Measurements from ENCODE around the genes SCAPER, TSPAN3, PEAK1 and HMG20A.

- PRO-cap, result bidirectional peak, plus-strand start at chr15:76905522, minus-strand start at chr15:76905306
Observed at GRCh38 chr15:76905078-76905709, at the start of gene SCAPER. Gene SCAPER (minus strand): TSS chr15:76905340.

GRCh38 chr15:76996391-76997542 lies 1.8 kb downstream of the PSTPIP1 start:
- PRO-cap, result no peak

- PRO-cap, result no peak
Observed at GRCh38 chr15:77027957-77028710, 33.2 kb downstream of the PSTPIP1 start.

- PRO-cap, result no peak
Observed at GRCh38 chr15:77057689-77058429, 13.1 kb downstream of the TSPAN3 start.

- PRO-cap, result no peak
Observed at GRCh38 chr15:77067138-77067795, 3.6 kb downstream of the TSPAN3 start.

DNA sequence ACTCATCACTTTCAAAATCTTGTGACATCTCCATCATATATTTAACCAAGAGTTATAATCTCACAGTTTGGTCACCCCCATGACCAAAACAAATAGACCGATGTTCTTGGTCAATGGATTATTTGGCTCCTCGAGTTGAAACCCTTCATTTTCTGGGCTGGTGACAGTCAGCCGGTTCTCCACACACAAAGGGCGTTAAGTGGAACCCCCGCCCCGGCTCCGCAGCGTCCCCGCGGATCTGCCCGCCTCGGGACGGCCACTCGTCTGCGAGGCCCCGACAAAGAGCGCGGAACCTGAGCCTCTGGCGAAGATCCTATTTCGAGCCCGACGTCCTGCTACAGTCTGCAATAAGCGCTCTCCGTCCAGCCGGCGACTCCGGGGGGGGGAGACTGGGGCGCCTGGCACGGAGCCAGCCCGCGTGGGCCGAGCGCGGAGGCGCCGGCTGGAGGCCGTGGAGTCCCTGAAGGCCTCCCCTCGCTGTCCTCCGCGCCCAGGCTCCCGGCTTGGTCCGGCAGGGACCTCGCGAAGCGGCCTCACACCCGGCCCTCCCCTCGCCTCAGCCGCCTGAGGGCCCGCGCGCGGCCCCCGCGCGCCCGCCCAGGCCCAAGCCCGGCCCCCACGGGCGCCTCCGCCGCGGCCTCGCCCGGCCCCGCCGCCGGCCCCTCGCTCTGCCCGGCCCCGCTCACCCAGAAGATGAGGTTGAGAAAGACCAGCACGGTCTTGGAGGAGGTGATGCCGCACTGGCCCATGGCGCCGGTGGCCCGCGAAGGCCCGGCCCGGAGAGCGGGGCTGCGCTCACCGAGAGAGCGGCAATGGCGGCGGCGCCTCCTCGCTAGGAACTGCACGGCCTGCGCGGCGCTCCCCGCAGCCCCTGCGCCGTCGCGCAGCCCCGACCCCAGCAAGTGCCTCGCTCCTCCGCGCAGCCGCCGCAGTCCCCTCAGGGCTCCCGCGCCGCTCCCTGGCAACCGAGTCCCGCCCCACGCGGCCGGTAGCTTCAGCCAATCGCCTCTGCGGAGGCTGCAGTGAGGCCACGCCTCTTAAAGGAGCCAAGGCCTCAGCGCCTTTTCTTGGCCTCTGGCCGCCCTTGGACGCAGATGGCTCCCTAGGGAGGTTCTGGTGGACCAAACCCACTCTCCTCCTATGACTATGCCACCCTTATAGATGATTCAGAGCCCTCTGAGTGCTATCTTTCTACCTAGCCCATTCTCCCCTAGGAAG lies at the start of gene TSPAN3:
TSPAN3 (minus strand) TSS at position 904 of the 1,218 bp plus-strand sequence.
- PRO-cap, result bidirectional peak, plus-strand start at position 419 of the sequence, minus-strand start at position 306 of the sequence; unidirectional peak, minus-strand start at position 934 of the sequence

GRCh38 chr15:77414110-77414520 lies 5.8 kb downstream of the PEAK1 start:
- PRO-cap, result no peak

DNA sequence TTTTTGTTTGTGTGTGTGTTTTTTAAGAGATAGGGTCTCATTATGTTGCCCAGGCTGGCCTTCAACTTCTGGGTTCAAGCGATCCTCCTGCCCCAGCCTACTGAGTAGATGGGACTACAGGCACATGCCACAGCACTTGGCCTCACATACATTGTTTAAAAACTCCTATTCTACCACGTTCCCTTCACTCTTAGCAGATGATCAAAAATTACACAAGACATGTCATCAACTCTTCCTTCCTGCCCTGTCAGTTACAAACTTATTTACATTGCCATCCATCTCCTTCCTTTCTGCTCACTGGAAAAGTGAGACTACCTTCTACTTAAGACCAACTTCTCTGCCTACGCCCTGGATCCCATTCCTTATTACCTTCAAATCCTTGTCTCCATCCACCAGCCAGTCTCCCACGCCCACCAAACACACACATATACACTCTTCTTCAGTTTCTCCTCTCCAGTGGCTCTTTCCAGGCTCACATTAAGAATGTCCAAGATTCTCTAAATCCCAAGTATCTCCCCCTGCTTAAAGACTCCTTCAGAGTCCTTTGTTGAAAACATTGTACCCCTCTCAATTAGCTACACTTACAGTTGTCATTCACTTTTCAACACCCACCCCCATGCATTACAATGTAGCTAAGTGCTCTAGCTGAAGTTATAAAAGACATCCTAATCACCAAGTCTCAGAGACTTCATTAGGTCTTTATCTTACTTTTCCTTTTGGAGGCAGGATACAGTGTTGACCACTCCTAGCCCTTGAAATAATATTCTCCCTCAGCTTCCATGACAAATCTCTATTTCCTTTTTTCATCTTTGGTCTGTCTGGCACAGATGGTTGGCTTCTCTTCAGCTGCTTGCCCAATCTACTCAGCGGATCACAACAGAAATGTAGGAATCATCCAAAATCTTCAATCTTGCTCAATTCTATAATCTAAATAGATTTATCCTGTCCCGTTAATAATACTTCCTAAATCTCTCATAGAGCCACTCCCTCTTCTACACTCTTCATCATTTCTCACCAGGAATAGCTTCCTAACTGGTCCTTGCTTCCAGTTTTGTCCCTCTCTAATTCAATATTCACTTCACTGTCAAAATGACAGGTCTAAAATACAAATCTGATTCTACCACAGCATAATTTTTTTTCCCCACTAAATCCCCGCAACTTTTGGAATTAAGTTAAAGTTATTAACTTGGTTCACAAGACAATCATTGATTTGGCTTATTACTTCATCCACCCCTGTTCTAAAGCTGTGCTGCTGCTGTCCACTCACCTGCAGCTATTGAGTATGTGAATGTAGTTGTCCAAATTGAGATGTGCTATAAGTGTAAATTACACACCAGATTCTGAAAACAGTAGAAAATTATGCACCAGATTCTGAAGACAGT lies 4.0 kb downstream of the PEAK1 start:
- PRO-cap, result no peak

DNA sequence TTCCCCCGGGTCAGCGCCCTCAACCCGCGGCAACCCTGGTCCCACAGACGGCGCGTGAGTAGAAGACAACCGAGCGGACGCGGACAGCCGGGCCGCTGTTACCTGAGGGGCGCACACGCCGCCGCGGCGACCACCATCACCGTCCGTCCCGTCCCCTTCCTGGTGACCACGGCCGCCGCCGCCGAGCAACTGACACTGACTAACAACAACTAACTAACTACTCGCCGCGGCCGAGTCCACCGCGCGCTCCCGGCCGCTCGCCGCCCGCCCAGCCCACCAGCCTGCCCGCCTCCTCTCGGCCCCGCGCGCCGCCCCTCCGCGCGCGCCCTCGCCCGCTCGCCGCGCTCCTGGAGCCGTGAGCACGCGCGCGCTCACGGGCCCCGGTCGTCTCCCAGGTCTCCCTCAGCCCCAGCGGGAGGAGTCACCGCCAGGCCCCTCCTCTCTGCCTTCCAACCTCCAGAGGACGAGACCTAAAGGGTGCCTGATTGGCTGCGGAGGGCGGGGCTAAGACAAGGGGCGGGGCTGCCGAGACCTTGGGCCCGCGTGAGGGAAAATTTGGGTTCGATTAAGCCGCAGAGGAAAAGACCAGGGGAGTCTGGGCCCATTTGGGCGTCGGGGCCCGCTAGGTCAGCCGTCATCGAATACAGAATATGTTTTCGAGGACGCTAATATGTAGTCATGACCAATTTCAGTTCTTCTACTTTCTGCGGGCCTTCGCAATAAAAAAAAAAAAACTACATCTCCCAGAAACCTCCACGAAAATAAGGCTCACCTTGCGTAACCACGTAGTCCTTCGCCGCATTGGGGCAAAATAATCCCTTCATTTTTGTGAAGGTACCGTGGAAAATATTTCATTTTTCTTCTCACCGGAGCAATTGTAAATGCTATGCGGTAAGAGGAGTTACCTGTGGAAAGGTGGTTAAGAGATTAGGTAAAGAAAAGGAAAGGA lies at the start of gene PEAK1:
PEAK1 (minus strand) TSS at position 201 of the 949 bp plus-strand sequence.
- PRO-cap, result bidirectional peak, plus-strand start at position 46 of the sequence, minus-strand start outside the sequence; bidirectional peak, plus-strand start at position 564 of the sequence, minus-strand start at position 393 of the sequence; unidirectional peak, plus-strand start at position 789 of the sequence

DNA sequence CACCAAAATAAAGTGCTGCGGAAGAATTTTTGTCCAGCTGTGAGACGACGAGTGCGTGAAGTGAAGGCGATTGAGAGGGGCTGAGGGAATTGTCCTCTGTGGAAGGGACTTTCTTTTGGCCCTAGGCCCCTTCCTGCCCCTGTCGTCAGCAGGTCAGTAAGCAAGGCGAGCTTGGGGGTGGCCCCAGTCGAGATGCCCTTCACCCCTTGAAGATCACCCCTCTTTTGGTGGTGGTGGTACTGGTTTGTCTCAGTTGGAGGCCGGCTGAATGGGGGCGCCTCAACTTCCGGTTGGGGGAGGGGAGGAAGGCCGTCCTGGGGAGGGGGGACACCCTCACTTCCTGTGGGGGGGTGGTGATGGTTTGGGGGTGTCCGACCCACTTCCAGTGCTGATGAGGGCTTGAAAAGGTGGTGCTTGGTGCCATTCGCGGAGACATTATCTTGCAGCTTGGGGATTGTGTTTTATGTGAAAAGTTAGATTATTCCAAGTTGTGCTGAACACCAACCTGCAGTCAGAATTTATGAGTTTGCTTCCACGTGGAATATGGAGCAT lies at the start of gene HMG20A:
HMG20A (plus strand) TSS at position 36 of the 552 bp plus-strand sequence.
- PRO-cap, result unidirectional peak, plus-strand start at position 50 of the sequence

- PRO-cap, result no peak
Observed at GRCh38 chr15:77424948-77425549, 4.4 kb downstream of the HMG20A start.

DNA sequence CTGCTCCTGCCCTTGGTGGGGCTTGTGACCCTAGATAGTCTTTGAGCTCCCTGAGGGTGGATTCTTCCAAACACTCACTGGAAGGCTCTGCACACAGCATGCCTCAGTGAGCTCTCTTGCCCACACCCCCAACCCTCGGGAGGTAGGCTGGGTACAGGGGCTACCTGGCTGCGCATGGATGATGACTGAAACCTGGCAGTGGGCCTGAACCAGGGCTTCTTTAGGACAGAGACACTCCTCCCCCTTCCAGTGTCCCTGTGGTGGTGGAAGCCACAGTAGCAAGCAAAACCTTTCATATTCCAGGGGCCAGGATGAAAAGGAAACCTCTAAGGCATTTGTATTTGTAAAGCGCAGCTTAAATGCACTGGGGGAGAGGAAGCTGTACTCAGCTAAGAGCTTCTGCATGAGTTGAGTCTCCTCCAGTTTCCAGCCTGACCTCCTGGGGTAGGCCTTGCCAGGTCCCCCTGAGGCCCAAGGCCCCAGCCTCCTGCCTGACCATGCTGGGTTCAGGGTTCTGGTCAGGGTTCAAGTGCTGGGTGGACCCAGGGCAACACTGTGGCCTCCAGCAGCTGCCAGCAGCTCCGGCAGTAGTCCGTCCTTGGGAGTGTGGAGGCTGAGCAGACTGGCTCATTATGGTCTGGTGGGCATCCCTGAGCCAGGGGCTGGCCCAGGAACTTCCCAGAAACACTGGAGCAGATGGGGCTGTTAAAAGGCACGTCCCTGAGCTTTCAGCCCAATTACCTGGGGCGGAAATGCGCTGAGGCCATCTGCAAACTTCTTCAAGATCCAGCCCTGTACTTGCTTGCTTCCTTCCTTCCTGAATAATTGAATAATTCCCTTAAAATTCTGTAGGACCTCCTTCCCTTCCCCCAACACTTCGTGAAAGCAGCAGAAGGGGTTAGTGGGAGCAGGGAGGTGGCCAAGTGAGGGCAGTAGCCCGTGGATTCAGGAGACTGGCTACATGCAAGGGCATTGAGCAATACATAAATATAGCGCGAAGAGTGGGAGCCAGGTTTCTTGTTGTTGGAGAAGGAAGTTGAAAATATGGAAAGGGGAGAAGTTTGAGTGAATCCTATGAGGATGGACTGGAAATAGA lies 89.8 kb downstream of the HMG20A start:
- PRO-cap, result no peak

- PRO-cap, result no peak
Observed at GRCh38 chr15:77513064-77513780, 92.5 kb downstream of the HMG20A start.

GRCh38 chr15:77620067-77620768 lies 12.5 kb downstream of the LINGO1 start:
- PRO-cap, result no peak

DNA sequence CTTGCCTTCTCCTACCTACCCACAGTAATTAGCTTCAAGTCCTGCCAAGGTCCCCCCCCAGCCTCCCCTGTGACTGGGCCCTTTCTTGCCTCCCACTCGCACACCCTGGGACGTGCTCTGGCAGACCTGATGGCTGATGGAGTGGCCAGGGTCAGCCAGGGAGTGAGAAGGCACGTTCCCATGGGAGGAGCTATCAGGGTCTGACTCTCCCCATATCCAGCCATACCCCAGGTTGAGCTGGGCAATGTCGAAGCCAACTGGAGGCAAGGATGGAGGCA lies 136.6 kb upstream of the LINGO1 start:
- PRO-cap, result no peak

DNA sequence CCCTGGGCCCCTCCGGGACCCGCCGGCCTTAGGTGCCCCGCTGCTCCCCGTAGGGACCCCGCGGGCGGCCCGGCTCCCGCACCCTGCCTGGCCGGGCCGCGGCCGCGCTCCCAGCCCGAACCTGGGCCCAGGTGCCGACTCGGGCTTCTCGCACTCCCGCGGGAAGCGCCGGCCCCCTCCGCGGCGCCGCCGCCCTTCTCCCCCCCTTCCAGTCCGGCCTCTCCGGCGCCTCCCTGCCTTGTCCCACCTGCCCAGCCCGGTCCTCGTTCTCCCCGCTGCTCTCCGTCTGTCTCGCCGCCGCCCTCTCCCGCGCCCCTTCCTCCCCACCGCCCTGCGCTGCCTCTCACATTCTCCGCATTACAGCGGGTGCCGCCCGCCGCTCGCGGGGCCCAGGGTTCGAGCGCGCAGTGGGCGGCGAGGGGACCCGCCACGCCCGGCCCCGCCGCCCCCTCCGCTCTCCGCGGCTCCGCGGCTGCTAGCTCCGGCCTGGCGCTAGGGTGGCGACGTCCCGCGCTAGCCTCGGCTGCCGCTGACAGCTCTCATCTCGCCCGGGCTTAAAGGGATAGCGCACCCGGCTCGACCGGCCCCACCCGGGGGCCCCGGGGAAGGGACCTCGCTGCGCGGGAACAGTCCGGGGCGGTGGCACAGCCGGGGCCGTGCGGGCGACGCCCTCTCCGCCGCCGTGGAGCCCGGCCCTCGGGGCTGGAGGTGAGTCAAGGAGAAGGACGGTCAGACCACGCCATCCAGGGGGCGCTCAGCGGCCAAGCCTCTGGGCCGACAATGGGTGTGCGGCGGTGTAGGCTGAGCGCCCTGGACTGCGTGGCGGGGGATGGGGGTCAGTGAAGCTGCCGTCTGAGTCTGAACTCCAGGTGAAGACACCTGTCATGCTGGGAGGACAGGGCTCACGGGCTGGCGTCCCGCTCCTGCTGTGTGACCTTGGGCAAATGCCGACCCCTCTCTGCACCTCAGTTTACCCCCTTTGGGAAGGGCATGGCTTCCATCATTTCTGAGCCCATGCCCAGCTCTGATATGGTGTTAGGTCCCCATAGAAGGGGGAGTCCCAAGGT lies 187.3 kb upstream of the LINGO1 start:
- PRO-cap, result no peak

GRCh38 chr15:78037973-78038293 lies 39.6 kb downstream of the TBC1D2B start:
- PRO-cap, result no peak

DNA sequence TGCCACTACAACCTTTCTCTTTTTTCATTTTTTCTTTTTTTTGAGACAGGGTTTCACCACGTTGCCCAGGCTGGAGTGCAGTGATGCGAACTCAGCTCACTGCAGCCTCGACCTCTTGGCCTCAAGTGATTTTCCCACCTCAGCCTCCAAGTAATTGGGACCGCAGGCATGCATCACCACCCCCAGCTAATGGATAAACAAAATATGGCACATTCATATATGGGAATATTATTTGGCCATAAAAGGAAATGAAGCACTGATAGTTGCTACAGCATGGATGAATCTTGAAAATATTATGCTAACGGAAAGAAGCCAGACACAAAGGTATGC lies 34.2 kb downstream of the TBC1D2B start:
- PRO-cap, result no peak

DNA sequence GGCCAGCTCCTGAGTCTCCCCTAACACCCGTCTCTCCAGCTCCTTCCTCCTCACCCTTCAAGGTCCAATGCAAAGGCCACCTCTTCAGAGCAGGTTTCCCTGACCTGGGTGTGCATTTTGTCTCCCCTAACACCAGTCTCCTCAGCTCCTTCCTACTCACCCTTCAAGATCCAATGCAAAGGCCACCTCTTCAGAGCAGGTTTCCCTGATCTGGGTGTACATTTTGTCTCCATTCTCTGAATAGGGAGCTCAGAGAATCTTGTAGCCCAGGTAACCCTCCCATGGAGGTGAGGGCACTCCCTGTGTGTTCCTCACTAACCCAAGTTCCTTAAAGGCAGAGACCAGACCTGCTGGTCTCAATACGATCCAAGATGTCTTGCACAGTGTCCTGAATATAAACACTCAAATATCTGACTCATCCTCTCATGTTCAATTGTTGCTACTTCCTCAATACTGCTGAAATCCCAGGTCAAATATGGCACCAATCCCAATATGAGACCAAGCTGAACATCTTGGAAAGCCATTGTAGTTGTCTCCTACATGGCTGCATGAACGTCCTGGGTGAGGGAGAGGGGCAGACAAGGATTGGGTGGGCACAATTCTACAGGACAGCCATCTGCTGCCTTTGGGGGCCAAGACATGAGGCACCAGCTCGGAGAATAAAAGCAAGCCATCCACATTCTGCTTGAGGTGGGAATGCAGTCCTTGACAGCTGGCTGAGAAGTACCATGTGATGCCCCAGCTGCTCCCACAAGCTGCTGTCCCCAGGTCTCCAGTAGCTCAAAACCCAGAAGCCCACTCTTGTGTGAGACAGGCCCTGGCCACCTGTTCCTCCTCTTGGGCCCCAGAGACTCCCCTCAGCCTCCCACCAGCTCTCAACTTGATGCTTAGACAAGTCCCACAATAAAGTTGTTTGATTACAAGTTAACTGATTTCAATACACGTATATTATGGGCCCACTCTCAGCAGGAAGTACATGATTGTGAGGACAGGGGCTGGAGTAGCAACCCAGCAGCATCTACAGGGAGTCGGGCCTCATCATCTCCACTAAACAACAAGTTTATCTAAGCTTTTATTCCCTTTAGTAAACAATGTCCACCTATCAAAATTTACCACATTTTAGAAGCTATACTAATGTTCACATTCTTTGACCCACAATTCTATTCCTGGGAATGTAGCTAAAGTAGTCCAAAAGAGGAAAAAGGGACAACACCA lies 18.2 kb downstream of the TBC1D2B start:
- PRO-cap, result no peak

DNA sequence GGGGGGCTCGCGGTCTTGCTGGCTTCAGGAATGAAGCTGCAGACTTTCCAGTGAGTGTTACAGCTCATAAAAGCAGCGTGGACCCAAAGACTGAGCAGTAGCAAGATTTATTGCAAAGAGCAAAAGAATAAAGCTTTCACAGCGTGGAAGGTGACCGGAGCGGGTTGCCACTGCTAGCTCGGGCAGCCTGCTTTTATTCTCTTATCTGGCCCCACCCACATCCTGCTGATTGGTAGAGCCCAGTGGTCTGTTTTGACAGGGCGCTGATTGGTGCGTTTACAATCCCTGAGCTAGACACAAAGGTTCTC lies 11.1 kb upstream of the ACSBG1 start:
- PRO-cap, result no peak